Fibroblast of villous mesenchyme (primary cell): ENCODE data around the gene ACSS3.

- CAGE, long polyA plus RNA: no peak
Measured at GRCh38 chr12:76866733-76867075, 12.1 kb downstream of the CSRP2 start.

- CAGE, long polyA plus RNA: no peak
Measured at GRCh38 chr12:77064758-77065411, 484 bp downstream of the E2F7 start.

GRCh38 chr12:77178786-77179100 lies 113.4 kb upstream of the E2F7 start:
- CAGE, long polyA plus RNA: no peak

DNA sequence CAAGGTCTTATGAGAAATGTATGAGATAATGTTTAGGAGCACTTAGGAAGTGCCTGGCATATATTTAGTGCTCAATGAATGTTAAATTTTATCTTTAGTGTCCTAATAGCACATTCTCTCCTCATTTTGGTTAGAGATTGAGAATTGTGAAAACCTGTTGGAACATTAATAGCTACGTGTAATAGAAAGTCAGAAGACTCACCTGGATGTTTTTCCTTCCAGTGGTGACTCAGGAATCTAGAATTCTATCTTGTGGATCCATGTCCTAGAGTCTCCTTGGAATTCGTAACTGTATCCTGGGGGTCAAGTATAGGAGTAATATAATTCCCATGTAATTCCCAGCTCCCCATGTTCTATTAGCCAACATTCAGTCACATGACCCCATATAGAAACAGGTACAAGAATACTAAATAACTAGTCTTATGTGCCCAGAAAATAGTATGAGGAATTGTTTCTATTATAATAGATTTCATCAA lies 380.5 kb upstream of the E2F7 start:
- CAGE, long polyA plus RNA: no peak

DNA sequence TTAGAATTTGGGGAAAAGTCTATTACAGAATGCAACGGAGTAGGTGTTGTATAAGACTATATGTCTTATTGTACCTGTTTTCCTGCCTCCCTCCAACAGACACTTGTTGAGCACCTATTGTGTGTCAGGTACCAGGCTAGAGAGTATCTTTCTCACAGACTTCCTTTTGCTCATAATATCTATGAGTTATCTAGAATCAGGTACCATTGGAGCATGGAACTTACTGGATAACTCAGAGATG lies 323.1 kb upstream of the NAV3 start:
- CAGE, long polyA plus RNA: no peak

DNA sequence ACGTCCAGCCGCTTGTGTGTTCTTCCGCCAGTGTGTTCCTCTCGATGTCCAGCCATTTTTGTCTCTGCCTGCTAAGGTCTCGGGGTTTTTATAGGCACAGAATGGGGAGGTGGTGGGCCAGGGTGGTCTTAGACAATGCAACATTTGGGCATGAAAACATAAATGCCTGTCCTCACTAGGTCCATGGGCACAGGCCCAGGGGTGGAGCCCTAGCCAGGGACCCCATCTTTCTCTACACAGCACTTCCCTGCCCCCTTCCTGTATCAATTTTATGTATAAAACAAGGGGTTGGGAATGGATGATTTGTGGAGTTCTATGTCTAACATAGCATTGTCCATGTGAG lies 3.3 kb downstream of the NAV3 start:
- CAGE, long polyA plus RNA: no peak

DNA sequence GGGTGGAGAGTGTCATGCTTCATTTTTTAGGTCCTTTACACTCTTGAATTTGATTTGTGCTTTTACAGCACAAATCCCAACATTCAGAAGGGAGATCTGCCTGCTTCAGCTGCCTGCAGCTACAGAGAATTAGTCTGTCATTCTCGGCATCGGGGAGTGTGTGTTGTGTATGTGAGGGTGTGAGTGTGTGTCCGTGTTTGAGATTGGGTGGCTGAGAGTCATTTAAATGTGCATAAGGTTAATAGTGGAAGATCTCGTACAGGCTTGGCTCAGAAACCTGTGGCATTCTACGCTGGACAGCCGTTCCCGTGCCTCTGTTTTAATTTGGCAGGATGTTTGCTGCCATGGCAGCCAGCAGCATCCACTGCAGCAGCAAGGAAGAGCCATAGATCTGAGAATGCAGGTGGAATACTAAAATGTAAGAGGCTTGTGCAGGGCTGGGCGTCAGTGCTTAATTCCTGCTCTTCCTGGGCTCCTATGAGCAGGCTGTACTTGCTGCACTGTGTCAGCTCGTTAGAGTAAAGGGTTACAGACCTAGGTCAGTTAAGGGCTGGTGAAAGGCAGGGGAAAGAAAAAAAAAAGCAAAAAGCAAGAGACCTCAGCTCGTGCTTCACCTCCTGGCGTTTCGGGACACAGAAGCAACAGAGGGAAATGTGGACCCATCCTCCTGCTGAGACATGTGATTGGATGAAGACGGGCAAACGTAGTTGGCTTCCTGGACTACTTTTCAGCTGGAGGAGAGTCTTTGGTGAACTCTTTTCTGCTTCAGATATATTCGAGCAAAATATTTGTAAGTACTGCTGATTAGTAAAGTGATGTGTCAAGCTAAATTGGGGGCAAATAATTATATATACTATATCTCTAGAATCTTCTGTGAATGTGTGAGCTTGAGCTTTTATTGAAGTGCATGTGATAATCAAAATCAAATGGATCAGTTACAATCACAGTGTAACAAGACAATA lies 205.5 kb downstream of the NAV3 start:
- CAGE, long polyA plus RNA: no peak

DNA sequence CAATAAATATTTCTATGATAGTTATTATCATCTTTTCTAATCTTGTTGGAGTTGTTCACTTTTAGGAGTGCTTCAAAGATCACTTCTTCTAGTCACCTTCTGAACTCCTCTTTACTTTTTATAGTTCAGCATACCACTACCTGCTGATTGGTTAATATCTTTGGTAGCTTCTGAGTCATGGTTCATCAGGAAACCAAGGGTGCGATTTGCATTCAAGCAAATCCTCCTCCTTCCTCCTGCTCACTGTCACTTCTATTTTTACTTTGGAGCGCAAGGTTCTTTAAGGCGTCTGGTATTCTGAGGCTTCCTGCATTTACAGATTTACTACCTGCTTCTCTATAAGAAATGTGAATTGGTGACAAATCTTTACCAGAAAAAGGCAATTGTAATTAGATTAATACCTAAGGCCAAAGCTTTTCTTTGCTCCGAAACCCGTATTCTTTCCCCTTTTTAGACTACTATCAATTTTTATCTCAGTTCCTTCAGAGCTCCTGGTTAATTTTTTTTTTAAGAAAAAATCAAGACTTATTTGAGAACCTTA lies 24.1 kb downstream of the SYT1 start:
- CAGE, long polyA plus RNA: no peak

GRCh38 chr12:79044726-79045821 lies 180.5 kb downstream of the SYT1 start:
- CAGE, long polyA plus RNA: no peak

GRCh38 chr12:79151363-79151826 lies 286.8 kb downstream of the SYT1 start:
- CAGE, long polyA plus RNA: no peak

DNA sequence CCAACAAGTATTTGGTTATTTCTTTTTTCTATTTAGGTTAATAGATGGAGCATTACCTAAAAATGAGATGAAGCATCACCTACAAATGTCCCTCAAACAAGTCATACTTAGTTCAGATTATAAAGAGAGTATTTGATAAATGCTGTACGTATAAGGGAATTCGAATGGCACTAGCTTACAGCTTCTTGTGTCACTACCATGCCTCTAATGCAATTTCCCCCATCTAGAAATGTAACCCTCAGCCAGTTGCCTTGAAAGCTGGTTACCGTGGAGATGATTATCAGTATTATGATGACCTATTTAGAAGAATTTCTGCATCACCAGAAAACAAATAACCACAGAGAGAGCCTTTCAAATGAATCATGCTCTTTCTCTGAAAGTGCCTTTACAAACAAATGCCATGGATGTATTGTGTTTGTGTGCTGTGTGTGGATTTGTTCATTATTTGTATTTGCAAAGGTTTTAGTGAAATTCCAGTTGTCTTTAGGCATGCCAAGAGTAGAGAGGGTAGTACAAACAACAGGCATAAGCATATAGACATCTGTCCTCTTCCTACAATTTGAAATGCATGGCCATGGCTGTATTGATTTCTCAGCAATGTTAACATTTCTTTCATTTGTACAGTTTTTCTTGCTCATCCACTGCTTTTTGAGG lies 266.7 kb downstream of the PAWR start:
- CAGE, long polyA plus RNA: no peak

DNA sequence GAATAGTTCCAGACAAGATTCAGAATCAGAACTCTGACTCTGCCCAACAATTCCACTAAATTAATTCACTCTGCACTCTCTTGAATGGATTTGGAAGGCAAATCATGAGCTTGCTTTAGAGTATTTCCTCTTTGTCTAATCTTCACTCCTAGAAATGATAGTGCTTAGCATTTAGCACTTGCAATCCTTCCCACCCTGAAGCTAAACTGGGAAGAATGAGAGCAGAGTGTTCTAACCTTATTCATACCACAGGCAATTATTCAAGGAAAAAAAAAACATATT lies 264.7 kb downstream of the PAWR start:
- CAGE, long polyA plus RNA: no peak

GRCh38 chr12:79547043-79547346 lies 143.8 kb downstream of the PAWR start:
- CAGE, long polyA plus RNA: no peak

DNA sequence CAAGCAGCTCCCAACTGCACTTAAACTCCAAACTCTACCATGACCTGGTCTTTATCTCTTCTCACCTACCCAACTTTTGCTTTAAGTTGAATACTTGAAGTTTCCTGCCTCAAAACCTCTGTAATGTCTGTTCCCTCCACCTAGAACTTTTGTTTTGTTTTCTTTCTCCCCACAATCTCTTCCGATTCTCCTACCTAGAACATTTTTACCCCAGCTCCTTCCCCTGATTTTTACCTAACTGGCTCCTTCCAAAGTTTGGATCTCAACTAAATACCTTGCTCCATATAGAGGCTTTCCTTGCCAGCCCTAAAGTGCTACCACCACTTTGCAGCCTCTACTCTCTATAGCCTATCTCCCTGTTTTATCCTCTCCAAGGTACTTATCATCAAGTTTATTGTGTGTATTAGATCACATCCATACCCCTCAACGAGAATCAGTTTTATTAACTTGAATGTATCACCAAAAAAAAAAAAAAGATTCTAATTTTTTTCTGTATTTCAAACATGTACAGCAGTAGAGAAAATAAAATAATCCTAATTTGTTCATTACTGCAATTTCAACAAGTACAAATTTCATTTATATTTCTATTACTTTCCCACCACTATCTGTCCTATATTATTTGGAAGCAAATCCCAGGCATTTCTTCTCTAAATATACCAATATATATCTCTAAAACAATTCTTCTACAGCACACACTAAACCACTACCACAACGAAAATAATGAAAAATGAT lies 18.3 kb downstream of the PAWR start:
- CAGE, long polyA plus RNA: no peak

DNA sequence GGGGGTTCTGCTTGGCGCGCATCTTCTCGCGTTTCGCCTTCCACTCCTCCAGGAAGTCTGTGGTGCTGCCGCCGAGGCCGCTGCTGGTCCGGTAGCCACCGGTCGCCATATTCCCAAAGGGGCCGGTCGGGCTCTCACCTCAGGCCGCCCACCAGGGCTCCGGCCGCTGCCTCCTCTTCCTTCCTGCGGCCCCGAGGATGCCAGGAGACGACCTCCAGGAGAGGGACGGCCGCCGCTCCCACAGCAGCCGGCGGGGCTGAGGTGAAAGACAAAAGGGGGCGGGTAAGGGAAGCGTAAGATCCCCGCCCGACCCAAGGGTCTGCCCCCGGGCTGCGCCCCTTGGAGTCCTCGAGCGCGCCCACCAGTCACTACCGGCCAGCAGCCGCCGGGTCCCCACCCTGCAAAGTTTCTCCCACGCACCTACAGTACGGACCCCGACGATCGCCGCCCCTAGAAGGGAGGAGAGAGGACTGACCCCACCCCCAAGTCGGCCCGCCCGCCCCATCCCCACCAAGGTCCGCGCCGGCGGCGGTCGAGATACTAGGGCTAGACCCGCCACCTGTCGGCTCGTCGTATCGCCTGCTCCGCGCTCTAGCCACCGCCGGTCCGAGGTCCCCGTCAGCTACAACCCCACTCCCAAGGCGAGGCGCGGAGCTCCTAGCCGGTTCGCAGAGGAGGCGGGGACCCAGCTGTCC lies 481 bp downstream of the PAWR start:
- CAGE, long polyA plus RNA: no peak

DNA sequence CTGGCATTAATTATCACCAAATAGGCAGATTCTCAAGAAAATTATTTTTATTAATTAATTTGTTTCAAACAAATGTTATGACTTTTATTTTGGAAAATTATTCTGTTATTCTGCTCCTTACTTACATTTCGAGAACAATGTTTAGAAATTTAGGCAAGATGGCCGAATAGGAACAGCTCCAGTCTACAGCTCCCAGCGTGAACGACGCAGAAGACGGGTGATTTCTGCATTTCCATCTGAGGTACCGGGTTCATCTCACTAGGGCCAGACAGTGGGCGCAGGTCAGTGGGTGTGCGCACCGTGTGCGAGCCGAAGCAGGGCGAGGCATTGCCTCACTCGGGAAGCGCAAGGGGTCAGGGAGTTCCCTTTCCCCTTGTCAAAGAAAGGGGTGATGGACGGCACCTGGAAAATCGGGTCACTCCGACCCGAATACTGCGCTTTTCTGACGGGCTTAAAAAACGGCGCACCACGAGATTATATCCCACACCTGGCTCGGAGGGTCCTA lies 33.4 kb downstream of the PTPRQ start:
- CAGE, long polyA plus RNA: no peak

DNA sequence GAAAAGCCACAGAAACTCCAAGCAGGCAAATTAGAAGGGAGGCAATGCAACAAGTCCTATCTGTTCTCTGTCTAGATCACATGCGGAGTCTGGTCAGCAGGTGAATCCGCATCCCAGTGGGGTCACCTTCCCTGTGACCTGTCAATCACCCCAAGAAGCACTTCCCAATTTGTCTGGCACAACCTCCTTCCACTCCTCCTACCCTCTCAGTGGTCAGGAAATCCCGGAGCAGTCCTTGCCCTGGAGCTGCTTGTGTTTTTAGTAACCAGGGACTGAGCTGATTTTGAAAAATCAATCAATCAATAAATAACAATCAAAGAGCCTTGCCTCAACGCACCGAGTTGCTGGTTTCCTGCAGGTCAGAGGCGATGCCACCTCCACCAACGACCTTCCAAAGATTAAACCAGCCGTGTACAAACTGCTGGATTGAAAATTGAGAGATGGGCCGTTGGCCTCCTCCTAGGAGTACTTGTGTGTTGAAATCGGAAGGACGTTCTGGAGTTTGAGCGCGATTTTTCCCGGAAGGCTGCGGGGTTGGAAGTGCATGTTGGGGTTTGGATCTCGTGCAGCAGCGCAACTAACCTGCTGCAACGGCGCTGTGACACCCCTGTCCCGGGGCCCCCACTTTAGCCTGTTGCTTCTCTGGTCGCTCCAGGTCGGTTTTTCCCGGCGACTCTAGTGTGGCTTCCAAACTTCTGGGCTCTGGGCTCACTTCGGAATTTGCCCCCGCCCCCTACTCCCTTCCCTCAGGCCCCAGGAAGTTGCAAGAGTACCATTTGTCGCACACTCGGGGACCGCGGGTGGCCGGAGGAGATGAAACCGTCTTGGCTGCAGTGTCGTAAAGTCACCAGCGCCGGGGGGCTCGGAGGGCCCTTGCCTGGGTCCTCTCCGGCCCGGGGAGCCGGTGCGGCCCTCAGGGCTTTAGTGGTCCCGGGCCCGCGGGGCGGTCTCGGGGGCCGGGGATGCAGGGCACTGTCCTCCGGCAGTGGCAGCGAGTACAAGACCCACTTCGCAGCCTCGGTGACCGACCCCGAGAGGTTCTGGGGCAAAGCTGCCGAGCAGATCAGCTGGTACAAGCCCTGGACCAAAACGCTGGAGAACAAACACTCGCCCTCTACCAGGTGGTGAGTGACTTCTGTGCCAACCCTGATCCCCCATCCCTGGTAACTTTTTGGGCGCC lies at the start of gene ACSS3:
Gene ACSS3 (plus strand): TSS at position 772 of the 1,180 bp plus-strand sequence.
- CAGE, long polyA plus RNA: no peak

DNA sequence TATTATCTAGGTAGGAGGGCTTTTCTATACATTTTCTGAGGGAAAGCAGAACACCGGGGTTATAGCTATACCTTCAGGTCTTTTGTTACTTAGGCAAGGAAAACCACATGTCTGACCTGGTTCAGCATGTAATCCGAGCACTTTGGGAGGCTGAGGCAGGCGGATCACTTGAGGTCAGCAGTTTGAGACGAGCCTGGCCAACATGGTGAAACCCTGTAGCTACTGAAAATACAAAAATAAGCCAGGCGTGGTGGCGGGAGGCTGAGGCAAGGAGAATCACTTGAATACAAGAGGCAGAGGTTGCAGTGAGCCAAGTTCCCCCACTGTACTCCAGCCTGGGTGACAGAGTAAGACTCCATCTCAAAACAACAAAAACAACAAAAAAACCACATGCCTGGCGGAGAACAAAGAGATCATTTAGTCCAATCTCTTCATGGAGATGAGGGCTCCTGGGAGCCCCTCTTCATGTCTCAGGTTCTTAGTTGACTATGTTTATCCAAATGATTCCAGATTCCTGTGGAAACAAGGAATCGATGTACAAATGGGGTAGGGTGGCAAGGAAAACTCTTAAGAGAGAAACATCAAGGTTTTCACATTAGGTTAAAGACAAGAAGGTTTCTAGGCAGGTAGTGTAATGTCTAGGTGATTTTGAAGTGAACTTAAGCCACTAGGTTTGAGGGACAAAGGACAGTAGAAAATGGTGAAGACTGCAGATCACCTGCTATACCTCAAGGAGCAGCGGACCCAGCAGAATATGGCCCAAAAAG lies 177.7 kb downstream of the ACSS3 start:
- CAGE, long polyA plus RNA: no peak

DNA sequence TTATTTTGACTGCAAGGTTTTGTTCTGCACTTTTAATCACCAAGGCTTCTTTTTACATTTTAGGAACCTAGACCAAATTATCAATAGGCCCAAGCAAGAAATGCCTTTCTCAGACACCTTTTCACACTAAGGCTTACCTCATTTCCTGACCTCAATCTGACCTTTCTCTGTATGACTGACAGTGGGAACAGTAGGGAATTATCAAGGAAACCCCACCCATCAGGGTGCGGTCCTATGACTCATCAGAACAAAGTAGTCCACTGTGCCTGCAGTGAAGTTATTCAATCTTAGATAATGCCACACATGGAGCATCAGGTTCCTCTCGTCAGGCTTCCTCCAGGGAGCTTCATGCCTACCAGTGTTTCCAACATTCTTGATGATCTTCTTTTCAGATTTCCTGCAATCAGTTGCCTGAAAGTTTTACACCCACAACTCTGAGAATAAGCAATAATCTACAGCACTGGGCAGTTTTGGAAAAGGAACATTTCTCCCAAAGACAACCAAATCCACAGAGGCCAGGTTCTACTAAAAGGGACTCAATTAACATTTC lies 36.0 kb upstream of the TMTC2 start:
- CAGE, long polyA plus RNA: no peak

- CAGE, long polyA plus RNA: no peak
Measured at GRCh38 chr12:85055501-85055980, 19.4 kb downstream of the LRRIQ1 start.